ENCODE measurements around the gene ZNF516.

DNA sequence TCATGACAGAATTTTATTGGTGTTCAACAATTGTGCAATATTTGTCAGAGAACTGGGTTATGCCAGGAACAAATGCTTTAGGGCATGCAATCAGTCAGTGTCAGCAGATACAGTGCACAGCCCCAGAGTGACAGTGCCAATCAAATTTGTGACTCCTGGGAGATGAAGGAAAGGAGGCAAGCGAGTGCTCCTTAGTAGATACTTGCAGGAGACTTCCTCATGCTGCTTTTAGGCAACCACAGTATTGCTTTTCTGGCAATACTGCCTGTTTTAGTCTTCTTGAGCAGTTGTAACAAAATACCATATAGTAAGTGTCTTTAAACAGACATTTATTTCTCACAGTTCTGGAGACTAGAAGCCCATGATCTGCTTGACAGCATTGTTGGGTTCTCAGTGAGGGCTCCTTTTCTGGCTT lies 81.4 kb upstream of the DSEL start:
- RRBS: no CpG with 5 or more reads among the region's 1 CpG

- RRBS: no CpG with 5 or more reads among the region's 2 CpGs
These were observed 52.6 kb downstream of the CD226 start for GRCh38 chr18:69895160-69895403.

DNA sequence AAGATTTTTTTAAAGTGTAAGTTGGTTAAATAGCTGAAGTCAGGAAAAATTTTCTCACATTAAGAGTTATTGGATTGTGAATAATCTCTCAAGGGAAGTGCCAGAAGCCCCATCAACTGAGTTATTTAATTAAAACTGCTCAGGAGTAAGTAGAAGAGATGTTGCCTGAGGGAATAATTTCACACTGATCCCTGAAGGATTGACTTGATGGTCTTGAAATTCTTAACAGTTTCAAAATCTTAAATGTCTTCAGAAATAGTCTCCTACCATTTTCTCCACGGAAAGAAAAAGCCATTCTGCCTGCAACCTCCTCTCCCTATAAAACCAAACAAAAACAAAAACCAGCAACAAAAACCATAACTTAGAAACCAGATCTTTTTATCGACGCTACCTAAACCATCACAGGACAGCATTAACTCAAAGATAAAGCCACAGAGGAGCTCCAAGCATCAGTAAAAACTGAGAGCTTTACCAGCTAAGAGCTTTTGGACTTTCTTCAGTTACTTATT lies 13.0 kb downstream of the CD226 start:
- RRBS: no CpG with 5 or more reads among the region's 3 CpGs

- RRBS: no CpG with 5 or more reads among the region's 7 CpGs
These were observed 11.6 kb downstream of the CD226 start for GRCh38 chr18:69936112-69936512.

- RRBS: no CpG with 5 or more reads among the region's 10 CpGs
These were observed 181.0 kb downstream of the SOCS6 start for GRCh38 chr18:70469631-70470396.

DNA sequence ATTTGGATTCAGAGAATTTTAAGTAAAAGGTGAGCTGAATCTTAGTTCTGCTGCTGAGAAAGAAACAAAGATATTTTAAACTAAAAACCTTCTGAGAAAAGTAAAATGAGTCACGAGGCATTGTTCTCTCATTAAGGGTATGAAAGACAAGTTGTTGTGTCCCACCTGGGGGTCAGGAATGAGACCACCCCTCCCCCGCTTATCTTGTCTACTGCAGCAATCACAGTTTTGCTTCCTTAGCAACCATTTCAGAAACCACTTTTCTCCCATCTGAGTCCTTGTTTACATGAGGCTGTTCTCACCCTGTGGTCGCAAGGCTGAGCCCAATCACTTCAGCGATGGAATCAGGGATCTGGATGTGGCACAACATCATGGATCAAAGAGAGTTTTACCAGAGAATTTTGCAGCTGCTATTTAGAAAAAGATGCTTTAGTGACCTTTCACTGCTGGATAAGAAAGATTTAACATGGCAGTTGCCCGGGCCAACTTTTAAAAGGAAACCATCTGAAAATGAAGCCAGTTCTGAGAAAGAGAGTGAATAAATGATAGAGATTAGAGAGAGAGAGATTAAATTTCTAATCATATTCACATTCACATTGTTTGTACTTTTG lies 377.6 kb upstream of the NETO1 start:
- RRBS: no CpG with 5 or more reads among the region's 5 CpGs

GRCh38 chr18:73318604-73319278 lies 451.0 kb upstream of the NETO1 start:
- RRBS: no CpG with 5 or more reads among the region's 6 CpGs

- RRBS: no CpG with 5 or more reads among the region's 9 CpGs
These were observed 1.7 kb downstream of the CYB5A start for GRCh38 chr18:74290024-74290470.

DNA sequence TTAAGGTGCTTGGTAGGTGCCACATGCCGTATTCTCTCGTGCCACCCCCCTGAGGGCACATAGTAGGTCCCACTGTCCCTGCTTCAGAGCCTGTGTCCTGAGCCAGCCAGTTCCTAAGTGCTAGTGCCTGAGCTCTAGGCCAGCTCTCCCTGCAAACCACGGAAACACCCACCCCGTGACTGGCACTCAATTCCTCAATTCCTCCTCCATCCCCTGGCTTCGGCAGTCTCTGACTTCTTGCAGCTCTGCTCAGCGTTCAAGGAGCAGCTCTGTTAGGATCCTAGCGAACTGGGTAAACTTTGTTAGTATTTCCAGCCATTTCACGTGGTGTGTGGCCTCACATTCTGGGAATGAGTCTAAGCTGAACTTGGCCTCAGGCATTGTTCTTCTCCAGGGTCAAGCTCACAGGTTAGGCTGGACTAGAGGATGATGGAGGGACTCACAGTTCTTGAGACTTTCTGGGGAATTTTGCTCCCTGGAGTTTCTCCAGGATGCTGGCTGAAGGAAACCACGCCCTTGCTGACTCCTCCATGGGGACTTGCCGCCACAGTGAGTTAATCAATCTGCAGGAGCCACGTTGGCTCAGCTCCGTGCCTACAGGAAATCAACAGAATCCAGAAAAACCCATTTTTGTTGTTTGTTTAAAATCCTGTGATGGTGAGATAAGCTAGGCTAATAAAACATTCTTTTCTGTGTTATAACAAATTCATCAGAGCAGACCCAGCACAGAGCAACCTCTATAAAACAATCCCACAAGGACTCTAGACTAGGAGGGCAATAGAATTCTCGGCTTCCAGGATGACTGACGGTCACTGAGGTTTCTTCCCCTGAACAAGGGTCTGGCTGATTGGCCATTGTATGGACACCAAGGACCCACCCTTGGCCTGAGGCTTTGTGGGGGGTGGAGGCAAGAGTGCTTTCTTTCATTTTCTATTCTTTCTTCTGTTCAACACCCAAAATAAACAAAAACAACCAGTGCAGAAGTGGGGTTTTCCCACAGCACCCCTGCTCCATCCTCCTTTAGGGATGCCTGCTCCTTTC lies 12.5 kb downstream of the CNDP1 start:
- RRBS: no CpG with 5 or more reads among the region's 14 CpGs

GRCh38 chr18:74796942-74797816 lies 199.5 kb downstream of the ZNF407 start:
- RRBS: no CpG with 5 or more reads among the region's 8 CpGs

- RRBS: no CpG with 5 or more reads among the region's 7 CpGs
These were observed 231.0 kb downstream of the PTGR3 start for GRCh38 chr18:74977924-74978450.

DNA sequence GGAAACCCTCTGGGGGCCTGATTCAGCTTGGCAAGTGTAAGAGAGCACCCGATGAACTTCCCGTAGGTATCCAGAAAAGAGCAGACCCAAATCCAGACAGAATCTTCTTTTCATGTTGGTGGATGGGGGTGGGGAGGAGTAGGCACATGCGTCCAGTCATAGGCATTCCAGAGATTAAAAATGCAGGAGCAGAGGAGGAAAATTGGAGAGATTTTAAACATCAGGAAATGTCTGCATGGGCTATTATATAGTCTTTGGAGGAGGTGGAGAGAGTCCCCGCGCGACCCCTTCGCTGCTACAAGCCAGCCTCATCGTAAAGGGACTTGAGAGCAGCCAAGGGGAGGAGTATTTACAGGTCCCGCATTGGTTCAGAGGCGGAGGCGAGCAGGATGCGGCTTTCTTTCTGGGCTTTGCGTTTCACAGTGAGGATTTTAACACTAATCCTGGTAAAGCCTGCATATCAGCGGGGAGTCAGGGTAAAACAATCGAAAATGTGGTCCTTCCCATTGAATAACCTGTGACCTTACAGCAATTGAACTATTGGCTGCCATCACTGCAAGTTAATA lies 20.2 kb downstream of the SMIM21 start:
- RRBS: no CpG with 5 or more reads among the region's 15 CpGs

DNA sequence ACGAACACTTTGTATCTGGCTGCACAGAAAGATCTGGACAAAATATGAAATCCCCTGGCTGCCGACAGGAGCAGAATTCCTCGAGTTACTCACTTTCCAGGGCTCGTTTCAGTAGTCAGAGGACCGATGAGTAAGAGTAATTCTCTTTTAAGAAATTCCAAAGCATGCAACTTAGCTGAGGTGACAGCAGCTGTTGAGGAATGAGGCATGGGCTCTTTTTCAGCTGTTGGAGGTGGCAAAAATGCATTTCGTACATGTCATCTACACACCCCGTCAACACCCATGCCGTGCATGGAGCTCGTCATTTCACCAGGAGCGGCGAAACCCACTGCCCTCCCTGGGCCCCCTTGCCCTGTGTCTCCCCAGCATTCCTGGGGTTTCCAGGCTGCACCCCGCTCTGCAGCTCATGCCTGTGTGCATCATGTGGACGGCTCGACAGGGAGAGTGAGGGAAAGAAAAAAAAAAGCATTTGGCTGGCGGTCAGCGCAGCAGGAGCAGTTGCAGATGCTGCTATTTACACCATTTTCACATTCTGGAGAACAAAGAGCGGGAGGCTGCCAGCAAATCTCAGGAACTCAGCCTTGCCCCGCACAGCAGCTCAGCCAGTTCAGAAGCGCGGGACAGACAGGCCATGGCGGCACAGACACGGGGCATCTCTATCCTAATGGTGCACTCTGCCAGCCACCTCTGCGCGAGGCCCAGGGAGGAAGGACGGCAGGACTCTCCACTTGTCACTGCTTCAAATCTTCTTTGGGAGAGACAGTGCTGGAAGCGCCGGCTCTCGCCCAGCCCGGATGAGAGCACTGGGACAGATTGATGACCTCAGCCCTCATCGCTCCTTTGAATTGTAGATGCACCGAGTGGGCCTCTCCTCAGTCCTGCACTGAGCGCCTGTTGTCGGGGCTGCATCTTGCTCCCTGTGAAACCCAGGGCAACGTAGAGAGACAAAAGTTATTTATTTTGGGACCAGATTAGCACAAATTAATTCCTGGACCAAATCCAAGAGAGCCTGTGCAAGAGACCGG lies 211.1 kb upstream of the SMIM21 start:
- RRBS: no CpG with 5 or more reads among the region's 35 CpGs

DNA sequence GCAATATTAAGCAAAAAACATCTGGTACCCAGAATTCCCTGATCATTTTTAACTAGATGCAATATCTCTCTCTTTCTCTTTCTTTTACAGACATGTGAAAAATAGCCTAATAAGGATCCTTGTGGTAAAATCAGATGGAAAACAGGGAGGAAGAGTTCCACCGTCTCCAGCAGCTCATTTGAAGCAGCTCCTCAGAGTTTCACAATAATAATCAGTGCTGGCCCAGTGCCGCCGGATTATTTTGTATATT lies 227.5 kb upstream of the SMIM21 start:
- RRBS: no CpG with 5 or more reads among the region's 3 CpGs

DNA sequence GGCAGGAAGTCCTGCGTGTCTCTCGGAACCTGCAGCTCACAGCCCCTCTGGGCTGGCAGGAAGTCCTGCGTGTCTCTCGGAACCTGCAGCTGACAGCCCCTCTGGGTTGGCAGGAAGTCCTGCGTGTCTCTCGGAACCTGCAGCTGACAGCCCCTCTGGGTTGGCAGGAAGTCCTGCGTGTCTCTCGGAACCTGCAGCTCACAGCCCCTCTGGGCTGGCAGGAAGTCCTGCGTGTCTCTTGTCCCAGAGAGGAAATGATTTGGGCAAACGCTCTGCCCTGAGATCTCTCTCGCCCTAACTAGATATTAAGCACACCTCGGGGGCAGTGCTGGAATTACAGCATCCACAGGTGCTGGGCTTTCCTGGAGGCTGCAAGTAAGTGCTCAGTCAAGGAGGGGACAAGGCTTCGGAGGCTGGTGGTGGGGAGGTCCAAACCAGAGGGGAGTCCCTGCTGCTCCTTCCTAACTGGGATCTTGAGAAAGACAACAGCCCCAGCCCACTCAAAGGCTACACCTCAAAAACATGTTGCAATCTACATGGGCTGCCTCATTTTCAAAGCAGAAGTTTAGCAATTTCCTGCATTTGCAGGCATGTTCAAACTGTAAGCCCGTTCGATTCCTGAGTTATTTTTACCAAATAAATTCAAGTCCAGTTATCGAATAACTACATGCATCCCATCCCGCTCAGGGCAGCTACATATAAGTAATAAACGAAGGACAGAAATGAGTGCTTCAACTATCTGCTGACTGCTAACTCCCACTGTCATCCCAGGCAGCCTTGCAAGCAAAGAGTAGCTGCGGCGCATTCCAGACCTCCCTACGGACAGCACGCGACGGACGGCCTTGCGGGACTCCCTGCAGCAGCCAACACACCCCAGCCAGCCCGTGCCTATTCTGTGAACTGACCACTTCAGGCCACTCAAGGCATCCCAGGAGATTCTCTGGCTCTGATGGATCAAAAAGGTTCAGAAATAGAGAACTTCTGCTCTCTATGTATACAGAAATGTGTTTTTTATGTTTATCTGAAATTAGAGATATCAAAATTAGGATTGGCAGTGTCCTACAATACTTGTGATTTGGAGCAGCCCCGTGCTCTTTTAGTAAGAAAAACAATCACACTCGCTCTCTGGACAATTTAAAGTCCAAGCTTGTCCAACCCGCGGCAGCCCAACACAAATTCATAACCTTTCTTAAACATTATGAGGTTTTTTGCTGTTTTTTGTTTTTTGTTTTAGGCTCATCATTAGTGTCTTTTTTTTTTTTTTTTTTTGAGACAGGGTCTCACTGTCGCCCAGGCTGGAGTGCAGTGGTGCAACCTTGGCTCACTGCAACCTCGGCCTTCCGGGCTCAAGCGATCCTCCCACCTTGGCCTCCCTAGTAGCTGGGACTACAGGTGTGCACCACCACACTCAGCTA lies 27.4 kb downstream of the ZNF516 start:
- RRBS: no CpG with 5 or more reads among the region's 35 CpGs

- RRBS: 3% methylated on average over 19 of the region's 58 CpGs
These were observed at the start of gene ZNF516 for GRCh38 chr18:76495115-76495421. Gene ZNF516 (minus strand): TSS chr18:76495242.

- RRBS: no CpG with 5 or more reads among the region's 14 CpGs
These were observed 50.9 kb upstream of the ZNF516 start for GRCh38 chr18:76545785-76546427.

- RRBS: no CpG with 5 or more reads among the region's 26 CpGs
These were observed 93.6 kb upstream of the ZNF516 start for GRCh38 chr18:76588377-76589373.

GRCh38 chr18:76620147-76620985 lies 125.3 kb upstream of the ZNF516 start:
- RRBS: no CpG with 5 or more reads among the region's 35 CpGs

- RRBS: no CpG with 5 or more reads among the region's 6 CpGs
These were observed 114.7 kb upstream of the ZNF236 start for GRCh38 chr18:76707789-76707998.